Type B pancreatic cell (in vitro differentiated cells): ENCODE data around the gene THOC1.

- PRO-cap = no peak
Measured at GRCh38 chr18:109025-109584, 49.3 kb upstream of the USP14 start.

DNA sequence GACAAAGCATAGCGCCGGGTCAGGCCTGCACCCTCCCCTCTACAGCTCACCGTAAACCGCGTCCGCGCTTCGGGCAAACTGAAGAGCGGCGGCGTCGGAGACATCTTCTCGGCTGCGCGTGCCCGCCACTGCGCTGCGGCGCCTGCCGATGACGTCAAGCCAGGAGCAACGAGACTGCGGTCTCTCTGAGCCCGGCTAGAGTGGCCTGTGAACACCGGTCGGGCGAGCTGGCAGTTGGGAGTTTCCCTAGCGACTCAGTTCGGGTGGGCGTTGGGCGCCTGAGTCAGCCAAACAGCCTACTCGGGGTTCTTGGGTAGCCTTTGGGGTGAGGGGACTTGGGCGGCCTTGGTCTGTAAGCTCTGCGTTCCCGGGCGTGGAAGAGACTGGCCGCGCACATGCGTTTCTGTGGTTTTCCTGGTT is at the start of gene THOC1:
Gene THOC1, minus strand, starts transcription at position 132 of the 420 bp plus-strand sequence.
- PRO-cap = bidirectional peak, plus-strand start at position 198 of the sequence, minus-strand start at position 130 of the sequence

- PRO-cap = no peak
Measured at GRCh38 chr18:518792-519362, 18.4 kb upstream of the COLEC12 start.

DNA sequence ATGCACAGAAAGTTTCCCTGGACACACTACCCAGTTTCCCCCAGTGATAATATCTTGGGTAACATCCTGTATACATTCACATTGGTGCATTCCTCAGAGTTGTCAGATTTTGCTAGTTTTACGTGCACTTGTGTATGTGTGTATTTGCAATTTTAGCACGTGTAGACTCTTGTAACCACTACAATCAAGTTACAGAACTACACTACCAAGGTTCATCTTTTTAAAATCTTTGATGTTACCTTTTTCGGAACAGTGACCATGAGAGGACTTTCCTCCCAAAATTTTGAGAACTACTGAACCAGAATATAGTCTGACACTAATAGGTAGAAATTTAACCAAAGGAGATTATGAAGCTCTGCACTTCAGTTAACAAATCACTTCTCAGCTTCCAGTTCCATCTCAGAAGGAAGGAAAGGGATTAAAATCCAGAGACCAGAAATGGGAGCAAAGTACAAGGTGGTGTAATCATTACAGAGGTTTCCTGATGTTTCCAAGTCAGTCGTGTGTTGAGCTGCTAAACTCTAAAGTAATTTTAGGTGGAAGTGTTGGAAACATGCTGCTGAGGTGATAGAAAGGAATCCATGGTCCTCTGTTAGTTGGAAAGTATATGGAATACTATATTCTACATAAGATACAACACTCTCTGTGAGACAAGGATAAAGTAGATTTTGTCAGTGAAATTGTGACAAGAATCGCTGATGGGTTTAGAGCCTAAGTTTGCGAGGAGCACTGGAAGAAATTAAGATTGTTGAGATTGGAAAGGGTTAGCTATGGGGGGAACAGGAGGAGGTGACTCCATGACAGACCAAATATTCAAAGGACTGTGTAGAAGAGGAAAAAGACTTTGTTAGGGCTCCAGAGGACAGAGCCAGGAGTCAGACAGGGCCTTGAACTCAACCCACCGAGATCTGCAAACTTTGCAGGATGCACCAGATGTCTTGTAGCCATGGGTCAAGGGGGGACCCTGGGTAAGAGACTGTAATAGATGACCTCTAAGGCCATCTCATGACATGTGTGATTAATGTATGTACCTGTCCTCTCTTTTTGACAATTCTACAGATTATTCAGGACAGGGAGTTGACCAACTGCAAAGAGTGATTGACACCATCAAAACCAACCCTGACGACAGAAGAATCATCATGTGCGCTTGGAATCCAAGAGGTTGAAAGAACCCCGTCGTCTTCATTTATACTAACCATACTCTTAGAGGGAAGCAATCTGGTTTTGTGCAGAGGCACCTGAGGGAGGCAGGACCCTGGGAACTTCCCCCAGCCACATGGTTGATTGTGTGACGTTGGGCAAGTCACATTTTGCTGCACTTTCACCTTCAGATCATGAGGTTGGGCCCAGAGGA is 11.0 kb downstream of the TYMS start:
- PRO-cap = no peak

DNA sequence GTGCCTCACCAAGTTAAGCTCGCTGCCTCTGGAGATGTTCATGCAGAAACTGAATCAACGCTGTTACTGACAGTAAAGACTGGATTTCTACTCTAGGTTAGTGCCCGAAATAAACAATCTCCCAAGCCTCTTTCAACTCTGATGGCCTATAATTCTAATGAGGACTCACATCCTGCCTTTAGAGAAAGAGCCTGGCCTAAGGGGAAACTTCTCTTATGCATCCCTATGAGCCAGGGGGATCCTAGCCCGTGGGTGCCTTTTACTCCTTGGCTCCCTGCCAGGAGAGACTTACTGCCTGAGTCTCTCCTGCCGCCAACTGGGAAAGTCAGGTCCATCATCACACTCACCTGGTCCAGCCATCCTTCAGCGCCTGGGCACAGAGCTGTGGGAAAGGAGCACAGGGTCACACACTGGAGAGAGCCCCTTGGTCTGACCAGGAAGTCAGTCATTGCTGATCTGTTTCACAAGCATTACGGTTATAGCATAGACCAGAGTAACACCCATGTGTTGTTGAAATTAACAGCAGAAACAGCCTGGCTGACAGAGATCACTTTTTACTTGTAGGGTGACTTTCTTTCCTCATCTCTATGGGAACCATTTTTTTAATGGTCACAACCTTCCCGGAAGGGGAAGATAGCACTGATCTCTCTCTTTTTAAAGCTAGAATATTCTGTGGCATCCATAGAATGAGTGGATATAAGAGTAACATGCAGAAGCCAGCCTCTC is 24.0 kb downstream of the ENOSF1 start:
- PRO-cap = no peak

DNA sequence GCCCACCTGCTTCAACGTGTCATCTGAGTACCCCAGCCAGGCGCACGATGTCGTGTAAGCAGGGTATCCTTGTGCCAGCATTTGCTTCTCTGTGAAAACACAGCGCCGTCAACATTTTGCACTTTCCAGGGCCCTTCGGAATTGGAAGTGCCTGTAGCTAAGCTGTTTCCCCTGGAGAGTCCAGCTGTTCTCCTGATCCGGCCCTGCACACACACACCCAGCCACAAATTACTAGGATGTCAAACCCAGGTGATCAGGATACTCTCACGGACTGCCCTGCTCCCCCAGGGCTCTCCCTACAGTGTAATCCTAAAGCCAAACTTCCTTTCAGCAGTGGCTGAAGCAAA is 21.9 kb downstream of the ENOSF1 start:
- PRO-cap = no peak

DNA sequence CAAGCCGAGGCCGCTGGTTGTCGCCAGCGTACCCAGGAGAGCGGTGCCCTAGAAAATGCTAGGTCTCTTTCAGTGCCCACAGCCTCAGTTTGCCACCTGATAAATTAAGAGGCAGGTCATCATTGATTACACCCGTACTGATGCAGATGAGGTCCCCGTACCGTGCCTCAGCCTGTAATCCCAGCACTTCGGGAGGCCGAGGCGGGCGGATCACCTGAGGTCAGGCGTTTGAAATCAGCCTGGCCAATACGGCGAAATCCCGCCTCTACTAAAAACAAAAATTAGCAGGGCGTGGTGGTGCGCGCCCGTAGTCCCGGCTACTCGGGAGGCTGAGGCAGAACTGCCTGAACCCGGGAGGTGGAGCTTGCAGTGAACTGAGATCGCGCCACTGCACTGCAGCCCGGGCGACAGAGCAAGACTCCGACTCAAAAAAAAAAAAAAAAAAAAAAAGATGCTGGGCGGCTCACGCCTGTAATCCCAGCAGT is 656 bp upstream of the ENOSF1 start:
- PRO-cap = no peak

DNA sequence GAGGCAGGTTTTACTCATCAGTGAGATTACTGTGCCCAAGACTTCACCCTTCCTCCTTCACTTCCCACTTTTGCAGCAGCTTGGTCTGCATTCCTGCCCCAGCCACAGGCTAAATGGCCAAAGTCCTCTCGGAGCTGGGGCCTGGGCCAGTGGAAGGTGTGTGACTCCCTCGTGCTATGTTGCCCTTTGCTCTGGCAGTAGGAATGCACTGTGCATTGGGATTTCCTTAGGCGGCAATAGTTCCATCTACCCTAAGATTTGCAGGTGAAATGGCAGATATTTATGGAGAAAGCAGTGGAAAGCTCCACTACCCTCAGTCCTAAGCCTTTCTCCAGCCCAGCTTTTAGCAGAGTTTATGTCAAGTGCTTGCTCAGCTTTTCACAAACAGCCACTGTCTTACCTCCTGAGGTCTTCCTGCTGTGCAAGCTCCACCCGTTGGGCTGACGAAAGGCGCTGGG is 36.3 kb upstream of the YES1 start:
- PRO-cap = no peak

DNA sequence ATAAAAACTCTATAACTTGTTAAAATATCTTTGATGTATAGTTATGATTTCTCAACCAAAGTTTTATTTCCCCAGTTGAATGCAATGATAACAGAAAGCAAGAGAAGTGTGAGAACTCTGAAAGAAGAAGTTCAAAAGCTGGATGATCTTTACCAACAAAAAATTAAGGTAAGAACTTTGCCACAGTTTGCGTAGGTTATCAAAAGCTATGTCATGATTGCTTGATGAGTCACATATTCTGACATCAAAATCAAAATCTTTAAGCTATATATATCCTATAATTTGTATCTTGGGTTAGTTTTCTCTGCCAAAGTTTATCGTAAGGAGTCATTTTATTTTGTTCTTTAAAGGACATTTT is 35.0 kb downstream of the NDC80 start:
- PRO-cap = no peak

- PRO-cap = no peak
Measured at GRCh38 chr18:2762645-2763318, 84.0 kb upstream of the EMILIN2 start.

DNA sequence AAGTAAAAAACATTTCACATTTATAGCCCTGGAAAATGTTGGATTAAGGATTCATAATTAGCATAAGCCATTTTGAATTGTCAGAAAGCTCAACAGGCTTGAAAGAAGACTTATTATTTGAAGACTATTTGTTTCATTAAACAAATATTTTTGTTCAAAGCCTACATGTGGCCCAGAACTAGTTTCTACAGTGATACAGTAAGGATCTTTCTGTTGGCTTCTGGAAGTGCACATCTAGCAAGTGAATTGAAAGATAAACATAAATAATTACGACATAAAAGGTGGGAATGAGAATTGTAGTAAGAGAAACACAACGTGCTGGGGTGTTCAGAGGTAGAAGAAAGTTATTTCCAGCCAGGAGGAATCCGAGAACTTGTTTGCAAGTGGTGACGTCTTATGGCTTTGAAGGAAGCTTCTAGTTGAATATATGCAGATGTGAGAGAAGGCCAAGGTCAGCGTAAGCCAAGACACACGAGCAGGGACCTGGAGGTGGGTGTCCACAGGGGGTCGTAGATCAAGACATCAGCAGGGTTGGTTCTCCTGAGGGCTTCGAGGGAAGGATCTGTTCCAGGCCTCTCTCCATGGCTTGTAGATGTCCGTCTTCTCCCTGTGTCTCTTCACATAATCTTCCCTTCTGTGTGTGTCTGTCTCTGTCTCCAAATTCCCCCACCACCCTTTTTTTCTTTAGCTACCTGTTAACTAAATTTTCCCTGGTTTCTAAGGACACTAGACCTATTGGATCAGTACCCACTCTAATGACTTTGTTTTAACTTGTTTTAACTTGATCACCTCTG is 23.7 kb downstream of the EMILIN2 start:
- PRO-cap = no peak

- PRO-cap = no peak
Measured at GRCh38 chr18:2998712-2999429, 14.1 kb downstream of the LPIN2 start.

DNA sequence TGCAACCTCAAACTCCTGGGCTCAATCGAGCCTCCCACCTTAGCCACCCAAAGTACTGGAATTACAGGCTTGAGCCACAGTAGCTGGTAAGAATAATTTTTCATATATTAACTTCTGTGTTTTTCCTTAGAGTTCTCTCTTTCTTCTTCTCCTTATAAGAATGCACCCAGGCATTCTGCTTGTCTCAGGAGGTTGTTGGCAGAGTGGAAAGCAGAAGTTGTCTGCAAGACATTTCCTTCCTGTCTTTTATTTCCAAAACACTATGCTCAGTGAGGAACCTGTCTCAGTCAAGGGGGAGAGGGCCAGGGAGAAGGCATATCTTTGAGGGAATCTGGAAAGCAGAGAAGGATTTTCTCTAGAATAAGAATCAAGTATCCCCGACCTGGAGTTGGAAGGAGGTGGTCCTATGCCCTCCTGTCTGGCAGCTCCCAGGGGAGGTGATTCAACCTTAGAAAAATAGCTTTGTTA is 3.6 kb upstream of the LPIN2 start:
- PRO-cap = no peak

- PRO-cap = no peak
Measured at GRCh38 chr18:3044864-3045497, 32.0 kb upstream of the LPIN2 start.

DNA sequence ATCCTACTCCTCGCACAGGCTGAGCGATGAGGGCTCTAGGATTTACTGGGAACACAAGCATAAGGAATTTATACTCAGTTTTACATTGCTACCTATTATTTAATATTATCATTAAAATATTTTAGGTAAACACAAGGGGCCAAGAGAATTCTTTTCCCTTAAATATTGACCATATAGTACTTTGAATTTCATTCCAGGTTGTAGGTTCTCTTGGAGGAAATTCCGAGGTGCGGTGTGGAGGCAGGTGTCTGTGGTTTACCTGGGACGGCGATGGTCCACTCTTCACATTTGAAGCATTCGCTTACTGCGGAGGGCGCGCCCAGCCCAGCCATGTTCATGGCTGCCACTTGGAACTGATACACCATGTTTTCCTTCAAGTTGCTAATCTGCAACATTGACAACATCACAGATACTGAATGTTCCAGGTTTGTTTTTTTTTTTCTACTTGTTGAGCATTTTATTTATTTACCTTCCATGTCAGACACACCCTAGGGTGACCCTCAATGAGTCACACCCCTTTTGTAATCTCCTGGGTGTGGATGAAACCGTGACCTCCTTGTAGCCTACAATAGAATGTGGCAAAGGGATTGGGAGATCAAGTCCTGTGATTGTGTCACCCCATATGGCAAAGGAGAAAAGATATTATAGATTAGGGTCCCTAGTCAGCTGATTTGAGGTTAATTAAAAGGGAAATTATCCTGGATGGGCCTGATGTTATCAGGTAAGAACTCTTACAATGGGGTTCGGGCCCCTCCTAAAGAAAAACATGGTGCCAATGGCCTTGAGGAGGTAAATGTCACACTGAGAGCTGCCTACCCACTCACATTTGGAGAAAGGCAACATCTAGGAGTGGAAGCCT is 99.9 kb downstream of the MYOM1 start:
- PRO-cap = no peak

- PRO-cap = no peak
Measured at GRCh38 chr18:3207572-3208188, 12.1 kb downstream of the MYOM1 start.

DNA sequence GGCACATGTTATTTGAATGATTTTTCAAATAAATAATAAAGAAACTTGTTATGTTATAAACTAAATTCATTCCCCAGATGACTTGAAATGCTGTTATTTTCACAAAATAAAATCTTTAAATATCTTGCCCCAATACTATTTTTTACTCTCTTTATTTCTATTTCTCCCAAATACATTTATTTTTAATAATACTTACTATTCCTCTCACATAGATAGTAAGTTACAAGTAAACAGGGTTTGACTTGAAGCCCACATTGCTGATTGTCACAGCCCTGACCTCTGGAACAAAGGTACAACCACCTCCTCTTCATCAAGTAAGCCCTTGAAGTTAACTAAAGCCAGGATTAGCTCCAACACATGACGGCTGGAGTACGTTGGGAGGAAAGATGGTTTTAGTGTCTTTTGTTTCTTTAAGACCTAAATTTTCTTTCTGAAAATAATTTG is 1.0 kb downstream of the MYOM1 start:
- PRO-cap = no peak

DNA sequence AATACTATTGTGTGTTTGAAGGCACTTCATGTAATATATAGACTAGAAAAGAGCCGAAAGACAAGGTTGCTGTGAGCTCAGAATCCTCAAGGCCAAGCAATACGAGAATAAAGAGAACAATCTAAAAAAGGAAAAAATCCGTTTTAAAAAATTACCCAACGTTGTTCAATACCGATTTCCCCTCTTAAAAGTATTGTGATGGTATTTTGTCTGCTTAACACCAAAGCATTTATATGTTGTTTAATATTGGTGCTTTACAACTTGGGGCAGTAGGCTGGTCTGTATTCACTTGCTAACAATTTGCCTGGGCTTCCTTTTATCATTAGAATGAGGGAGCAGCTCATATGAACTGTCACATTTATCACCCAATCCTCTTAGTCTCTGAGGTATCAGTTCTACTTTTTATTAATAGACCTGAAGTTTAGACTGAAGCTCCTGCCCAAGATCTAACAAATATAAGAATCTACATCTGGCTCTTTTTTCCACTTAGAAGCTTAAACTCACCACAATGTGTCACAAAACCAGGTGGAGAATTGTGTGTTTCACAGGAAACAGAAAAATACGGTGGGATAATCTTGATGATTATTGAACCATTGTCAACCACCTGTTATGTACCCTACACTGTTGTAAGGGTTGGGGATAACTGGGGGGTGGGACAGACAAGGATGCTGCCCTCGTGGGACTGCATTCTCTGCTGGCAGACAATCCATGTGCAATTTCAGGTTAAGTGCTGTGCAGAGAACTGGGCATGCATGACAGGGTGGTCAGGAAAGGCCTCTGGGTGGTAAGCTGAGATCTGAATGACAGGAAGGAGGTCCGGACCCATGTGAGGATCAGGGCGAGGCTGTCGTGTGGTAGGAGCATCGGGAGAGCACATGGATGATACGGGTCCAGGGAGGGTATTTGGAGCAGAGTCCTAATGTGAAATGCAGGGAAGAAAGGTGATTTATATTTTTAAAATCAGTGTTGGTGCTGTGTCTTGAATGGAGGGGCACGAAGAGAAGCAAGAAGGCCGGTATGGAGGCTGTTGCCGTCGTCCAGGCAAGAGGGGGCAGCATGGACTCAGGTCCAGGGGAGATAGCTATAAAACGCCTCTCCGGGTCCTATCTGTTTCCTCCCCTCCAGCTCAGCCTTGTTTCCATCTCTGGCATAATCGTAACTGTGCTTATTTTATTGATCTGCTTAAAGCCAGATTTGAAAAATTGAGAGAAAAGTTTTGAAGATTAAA is 17.4 kb downstream of the MYL12B start:
- PRO-cap = no peak

DNA sequence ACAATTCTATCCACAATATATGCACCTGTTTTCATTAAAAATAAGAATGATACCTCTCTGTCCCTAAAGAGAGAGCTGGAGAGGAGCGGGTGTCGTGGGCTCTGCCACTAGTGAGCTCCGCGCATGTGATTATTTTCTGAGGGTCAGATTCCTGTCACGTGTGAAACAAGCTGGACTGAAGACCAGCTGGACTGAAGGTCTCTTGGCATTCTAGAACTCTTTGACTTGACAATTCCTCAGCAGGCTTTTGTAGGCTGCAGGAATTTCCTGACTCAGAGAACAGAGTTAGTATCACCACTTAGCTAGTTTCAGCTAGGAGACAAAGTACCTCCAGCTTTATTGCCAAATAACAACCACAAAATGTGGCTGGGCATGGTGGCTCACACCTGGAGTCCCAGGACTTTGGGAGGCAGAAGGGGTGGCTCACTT is 88.5 kb downstream of the MYL12B start:
- PRO-cap = no peak

GRCh38 chr18:3401575-3402252 is 48.3 kb upstream of the TGIF1 start:
- PRO-cap = no peak